BJ (cell line): ENCODE data around the gene CREBRF.

GRCh38 chr5:172362599-172363027 lies 79.0 kb upstream of the UBTD2 start:
- CAGE, long polyA plus RNA, result no peak
- RRBS, result no CpG with 5 or more reads among the region's 5 CpGs

- CAGE, long polyA plus RNA, result no peak
- RRBS, result no CpG with 5 or more reads among the region's 24 CpGs
These were observed 73.4 kb downstream of the SH3PXD2B start for GRCh38 chr5:172380724-172381484.

- CAGE, long polyA plus RNA, result no peak
- RRBS, result no CpG with 5 or more reads among the region's 9 CpGs
These were observed 46.5 kb downstream of the SH3PXD2B start for GRCh38 chr5:172407838-172408293.

- CAGE, long polyA plus RNA, result no peak
- RRBS, result no CpG with 5 or more reads among the region's 10 CpGs
These were observed 28.3 kb downstream of the SH3PXD2B start for GRCh38 chr5:172425789-172426586.

- CAGE, long polyA plus RNA, result no peak
- RRBS, result no CpG with 5 or more reads among the region's 10 CpGs
These were observed 18.0 kb downstream of the NEURL1B start for GRCh38 chr5:172658867-172659664.

DNA sequence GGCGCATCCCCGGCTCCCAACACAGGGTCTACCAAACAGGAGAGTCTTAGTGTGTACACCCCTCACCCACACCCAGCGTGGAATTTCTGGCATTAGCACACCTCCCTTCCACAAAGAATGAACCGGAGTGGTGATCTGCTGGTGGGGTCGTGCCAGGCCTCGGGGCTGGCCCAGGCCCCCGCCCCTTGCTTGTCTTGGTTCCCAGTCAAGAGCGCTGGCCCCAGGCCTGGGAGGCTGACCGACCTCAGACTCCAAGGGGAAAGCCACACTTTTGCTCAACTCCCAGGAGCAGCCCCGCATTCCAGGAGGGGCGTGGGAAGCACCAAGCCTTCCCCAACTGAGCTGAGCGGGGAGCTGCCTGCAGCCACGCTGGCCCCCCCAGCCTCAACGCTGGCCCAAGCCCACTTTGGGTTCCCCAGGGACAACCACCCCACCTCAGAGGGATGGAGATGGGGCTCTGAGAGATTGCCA lies 55.4 kb downstream of the NEURL1B start:
- CAGE, long polyA plus RNA, result no peak
- RRBS, result 80% methylated on average over 2 of the region's 14 CpGs

DNA sequence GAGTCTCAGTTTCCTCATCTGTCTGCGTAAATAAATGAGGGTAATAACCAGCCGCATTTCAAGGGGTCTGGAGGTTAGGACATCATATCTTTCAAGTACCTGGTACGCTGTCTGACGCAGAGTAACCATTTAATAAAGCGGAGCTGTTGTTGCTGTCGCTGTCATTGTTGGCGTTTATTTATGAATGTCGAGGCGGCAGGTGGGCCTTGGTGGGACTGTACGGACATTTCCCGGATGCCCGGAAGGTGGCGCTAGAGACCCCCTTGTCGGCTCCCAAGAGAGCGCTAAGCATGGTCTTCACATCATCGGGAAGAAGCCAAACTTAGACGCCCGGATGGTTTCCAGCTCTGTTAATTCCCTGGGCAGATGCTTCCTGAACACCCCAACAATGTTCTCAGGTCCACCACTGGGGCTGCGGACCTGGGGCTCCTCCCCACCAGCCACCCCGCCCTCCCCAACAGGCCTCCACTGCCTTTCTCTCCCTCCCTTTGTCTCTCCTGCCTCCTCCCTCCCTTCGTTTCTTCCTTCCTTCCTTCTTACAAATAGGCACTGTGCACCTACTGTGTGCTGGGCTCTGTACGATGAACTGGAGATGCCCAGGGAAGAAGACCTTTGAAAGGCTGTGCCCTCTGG lies 54.2 kb downstream of the DUSP1 start:
- CAGE, long polyA plus RNA, result no peak
- RRBS, result 3% methylated on average over 6 of the region's 22 CpGs

GRCh38 chr5:172725092-172725627 lies 45.8 kb downstream of the DUSP1 start:
- CAGE, long polyA plus RNA, result no peak
- RRBS, result no CpG with 5 or more reads among the region's 17 CpGs

- CAGE, long polyA plus RNA, result no peak
- RRBS, result no CpG with 5 or more reads among the region's 3 CpGs
These were observed 24.3 kb downstream of the DUSP1 start for GRCh38 chr5:172746538-172747270.

GRCh38 chr5:172751639-172752061 lies 19.3 kb downstream of the DUSP1 start:
- CAGE, long polyA plus RNA, result no peak
- RRBS, result no CpG with 5 or more reads among the region's 6 CpGs

DNA sequence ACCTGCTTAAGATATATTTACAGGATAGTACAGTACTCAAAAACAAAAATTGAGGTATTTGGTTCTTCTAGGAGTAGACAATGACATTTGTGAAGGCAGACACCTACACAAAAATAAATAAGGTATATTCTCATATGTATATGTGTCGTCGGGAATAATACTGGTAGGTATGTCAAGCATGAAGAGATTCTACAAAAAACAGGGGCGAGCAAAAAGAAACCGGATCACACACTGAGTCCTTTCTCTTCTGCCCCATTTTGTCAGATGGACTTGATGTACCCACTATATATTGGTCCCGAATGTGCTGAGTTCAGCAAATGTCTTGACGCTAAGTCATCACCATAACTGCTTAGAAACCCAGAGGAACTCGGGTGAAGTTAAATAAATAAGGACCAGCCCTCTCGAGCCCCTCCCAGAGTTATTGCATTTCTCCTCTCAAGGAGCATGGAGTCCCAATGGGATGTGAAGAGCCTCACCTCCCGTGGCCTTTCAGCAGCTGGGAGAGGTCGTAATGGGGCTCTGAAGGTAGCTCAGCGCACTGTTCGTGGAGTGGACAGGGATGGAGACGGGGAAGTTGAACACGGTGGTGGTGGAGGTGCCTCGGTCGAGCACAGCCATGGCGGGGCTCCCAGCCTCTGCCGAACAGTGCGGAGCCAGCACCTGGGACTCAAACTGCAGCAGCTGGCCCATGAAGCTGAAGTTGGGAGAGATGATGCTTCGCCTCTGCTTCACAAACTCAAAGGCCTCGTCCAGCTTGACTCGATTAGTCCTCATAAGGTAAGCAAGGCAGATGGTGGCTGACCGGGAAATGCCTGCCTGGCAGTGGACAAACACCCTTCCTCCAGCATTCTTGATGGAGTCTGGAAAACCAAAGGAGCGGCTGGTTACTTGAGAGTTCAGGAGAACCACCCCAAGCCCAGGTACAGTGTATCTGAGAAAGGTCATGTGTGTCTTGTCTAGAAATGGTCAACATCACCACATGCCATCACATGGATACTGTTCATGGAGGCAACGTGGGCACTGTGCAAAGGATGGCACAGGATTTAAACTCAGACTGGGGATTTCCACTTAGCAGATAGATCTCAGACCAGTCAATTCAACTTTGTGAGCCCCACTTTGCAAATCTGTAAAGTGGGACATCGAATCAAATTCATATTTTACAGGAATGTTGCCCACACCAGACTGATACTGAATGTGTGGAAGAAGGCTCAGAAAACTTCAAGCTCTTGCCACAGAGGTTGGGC lies 2.3 kb downstream of the DUSP1 start:
- CAGE, long polyA plus RNA, result no peak
- RRBS, result no CpG with 5 or more reads among the region's 26 CpGs

DNA sequence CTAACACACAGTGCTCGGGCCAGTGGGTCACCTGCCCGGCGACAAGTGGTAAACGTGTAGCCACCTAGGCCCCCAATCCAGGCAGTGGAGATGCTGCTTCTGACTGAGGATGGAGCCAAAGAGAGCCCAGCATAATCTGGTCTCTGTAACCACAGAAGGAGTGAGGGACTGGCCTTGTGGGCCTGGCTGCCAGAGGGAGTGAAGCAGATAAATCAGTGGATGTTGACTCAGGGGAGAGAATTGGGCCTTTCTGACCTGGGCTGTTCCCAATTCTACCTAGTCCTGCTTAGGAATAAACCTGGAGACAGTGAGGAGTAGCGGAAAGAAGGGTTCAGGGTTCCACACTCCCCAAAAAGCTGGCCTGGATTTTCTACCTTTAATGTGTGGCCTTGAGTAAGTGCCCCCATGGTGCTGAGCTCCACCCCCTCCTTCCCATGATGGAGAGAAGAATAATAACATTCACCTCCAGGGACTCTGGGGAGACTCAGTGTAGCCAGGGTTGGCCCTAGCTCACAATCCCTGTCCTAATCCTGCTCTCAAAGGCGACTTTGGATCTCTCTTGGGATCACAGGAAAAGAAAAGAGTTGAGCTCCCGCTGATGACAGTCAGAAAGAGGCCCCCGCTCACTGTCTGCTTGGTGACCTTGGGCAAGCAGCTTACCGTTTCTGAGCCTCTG lies 2.9 kb upstream of the DUSP1 start:
- CAGE, long polyA plus RNA, result no peak
- RRBS, result no CpG with 5 or more reads among the region's 9 CpGs

DNA sequence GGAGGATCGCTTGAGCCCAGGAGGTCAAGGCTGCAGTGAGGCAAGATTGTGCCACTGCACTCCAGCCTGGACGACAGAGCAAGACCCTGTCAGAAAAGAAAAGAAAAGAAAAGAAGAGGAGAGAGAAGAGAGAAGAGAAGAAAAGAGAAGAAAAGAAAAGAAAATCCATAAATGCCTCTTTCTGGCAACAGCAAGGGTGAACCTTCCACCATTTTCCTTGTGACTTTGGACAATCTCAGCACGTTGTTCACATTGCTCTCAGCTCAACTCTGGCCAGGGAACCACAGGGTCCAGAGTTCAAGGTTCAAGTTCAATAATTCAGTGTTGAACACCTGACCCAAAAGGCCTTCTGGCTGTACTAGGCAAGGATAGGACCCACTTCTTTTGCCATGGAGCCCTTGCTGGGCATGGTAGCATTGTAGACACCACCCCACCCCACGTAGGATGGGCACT lies 14.6 kb upstream of the DUSP1 start:
- CAGE, long polyA plus RNA, result no peak
- RRBS, result no CpG with 5 or more reads among the region's 4 CpGs

- CAGE, long polyA plus RNA, result no peak
- RRBS, result no CpG with 5 or more reads among the region's 3 CpGs
These were observed 6.6 kb downstream of the ERGIC1 start for GRCh38 chr5:172840727-172841032.

DNA sequence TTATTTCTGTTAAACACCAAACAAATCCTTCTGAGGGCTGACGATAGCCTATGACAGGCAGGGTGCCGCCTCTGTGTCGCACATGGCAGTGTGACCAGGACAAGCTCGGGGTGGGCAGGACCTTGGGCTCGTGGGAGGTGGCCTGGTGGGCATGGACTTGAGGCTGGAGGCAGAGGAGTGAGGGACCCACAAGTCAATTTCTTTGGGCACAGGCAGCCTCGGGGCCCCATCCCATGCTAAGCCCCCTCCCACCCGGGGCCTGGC lies 10.3 kb downstream of the ERGIC1 start:
- CAGE, long polyA plus RNA, result no peak
- RRBS, result no CpG with 5 or more reads among the region's 7 CpGs

GRCh38 chr5:172846972-172847235 lies 12.9 kb downstream of the ERGIC1 start:
- CAGE, long polyA plus RNA, result no peak
- RRBS, result no CpG with 5 or more reads among the region's 3 CpGs

GRCh38 chr5:172924225-172924909 lies 34.9 kb upstream of the RPL26L1 start:
- CAGE, long polyA plus RNA, result no peak
- RRBS, result no CpG with 5 or more reads among the region's 14 CpGs

- CAGE, long polyA plus RNA, result start-site peak on the plus strand at chr5:173056352-173056420, 316 and 287 reads in 2 replicates
- RRBS, result under 1% methylated on average over 28 of the region's 95 CpGs
These were observed at the start of gene CREBRF for GRCh38 chr5:173056266-173057240. TSS of gene CREBRF (plus strand) at chr5:173056352.

- CAGE, long polyA plus RNA, result no peak
- RRBS, result no CpG with 5 or more reads among the region's 6 CpGs
These were observed 34.6 kb downstream of the CREBRF start for GRCh38 chr5:173090563-173091301.

DNA sequence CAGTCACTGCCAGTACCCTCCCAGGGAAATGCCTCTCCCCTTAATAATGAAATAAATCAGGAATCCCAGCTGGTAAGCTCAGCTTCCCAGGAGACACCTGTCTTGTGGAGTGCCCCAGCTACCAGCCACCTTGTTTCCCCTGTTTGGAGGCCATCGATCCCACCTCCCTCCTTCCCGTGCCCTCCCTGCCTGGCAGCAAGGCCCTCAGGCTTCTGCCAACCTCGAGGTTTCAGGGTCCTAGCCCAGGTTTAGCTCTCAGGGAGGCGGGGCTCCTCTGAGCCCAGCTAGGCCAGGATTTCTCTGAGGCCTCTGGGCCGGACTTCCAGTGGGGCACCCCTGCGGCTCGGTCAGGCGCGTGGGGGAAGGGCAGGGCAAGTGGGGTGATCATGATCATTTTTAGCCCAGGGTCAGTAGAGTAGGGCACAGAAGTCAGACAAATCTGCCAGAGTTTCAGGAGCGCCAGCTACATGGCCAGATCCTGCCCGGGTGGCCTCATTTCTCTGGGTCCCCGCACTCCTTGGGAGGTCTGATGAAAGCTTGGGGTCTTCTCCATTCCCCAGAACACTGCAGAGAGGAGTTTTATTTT lies 988 bp upstream of the NKX2-5 start:
- CAGE, long polyA plus RNA, result no peak
- RRBS, result 50% methylated on average over 2 of the region's 12 CpGs